Metastatic Liver Carcinoma in the Lung (tissue), 2 donors: ENCODE data around the genes PYCR2 and STUM.

DNA sequence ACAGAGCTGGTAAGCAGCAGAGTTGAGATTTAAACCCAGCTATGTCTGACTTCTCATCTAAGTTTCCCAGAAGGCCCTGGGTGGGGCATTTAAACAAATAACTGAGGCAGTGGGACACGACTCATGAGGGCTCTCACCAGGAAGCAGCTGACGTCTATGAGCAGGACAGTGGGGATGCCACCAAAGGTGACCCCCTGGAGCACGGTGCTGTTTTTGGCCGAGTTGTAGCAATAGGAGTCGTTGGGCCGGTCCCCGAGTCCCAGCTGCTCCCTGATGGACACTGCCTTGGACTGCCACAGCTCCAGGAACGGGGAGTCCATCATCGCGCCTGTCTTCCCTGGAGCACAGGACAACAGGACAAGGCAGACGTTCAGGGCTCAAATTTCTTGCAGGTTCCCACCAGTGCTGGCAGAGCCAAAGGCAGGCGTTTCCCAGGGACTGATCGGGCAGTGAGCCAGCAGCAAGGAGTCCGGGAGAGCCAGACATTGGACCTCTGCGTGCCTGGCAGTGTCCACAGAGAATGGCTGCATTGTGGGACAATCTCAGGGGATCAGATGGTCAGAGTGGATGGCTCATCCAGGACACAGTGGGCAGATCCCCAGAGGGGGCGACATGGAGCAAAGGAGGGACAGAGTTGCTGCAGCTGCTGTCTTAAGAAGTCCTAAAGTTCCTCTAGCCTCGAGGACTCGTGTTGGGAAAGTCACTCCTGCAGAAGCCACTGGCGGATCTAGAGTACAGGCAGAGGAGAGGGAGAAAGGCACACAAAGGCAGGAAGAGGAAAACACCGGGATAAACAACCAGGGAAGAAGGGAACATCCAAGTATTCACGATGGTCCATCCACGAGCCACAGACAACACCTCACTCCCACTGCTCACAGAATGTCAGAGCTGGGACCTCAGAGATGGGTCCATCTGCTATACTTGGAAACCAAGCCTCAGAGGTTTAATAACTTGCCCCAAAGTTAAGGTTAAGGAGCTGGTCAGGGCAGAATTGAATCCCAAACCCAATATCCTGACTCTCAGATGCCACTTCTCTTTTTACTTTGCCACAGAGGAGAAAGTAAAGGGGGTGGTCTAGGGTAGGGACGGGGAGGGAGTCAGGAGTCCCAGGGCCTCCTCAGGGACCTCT lies 4.6 kb downstream of the TMEM63A start:
- PRO-cap, 2 experiments = peak in 1 of 2 experiments; most common plus-strand start position 601 of the sequence (in 1)

GRCh38 chr1:225923350-225924572 lies at the start of gene PYCR2:
TSS of gene PYCR2 (minus strand) at chr1:225924250.
- PRO-cap, 2 experiments = peak in 2 of 2 experiments; most common plus-strand start chr1:225923608 (in 1); most common minus-strand start chr1:225924278 (in 2)

GRCh38 chr1:225951020-225951463 lies 10.0 kb upstream of the LEFTY2 start:
- PRO-cap, 2 experiments = no peak in any of the 2 experiments

- PRO-cap, 2 experiments = no peak in any of the 2 experiments
Measured at GRCh38 chr1:226154423-226155087, 32.0 kb downstream of the ACBD3 start.

DNA sequence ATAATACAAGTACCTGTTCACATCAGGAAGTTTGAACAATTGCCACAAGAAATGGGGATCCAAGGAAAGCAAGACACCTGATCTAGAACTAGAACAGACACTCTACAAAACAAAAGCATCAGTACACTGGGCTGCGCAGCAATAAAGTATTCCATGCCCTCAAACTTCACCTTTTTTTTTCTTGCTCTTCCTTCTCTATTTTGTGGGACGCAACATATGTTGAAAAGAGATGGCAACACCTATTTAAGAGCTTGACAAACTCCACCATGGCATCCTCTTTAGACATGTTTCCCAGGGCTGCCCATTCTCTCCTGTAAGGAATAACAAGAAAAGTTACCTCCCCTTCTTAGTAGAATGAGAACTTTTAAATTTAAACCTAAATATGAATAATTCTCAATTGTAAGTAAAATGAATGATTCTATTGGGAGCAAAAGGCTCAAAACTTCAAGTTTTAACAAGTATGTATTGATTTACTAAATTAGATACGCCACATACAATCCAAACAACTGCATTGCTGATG lies 21.9 kb downstream of the ACBD3 start:
- PRO-cap, 2 experiments = no peak in any of the 2 experiments

GRCh38 chr1:226185529-226185993 lies 980 bp downstream of the ACBD3 start:
- PRO-cap, 2 experiments = peak in 1 of 2 experiments; most common plus-strand start chr1:226185804 (in 1); most common minus-strand start chr1:226185735 (in 1)

DNA sequence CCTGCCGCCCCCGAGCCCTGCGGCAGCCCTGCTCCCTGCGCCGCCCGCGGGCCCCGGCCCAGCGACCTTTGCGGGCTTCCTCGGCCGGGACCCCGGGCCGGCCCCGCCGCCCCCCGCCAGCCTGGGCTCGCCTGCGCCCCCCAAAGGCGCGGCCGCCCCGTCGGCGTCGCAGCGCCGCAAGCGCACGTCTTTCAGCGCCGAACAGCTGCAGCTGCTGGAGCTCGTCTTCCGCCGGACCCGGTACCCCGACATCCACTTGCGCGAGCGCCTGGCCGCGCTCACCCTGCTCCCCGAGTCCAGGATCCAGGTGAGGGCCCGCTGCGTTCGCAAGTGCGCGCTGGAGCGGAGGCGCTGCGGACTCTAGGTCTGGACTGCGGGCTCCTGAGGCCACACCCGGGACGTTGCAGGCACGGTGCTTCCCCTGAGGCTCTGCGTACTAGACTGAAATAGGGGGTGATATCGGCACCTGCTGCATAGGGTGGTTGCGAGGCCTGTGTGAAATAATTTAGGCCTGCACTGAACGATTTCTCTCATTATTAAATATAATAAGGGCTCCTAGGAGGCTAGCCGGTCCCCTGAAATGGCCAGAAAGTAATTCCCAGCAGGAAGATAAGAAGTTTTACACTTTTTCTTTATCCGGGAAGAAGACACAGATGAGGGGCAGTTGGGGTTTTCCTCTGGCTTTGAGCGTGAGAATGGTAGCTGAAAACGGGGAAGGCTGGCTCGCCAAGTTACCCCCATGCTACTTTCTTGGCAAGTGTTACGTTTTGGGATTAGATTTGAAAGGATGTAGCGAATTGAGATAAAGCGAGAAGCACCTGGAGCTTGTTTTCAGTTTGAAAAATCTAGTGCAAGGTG lies 533 bp downstream of the MIXL1 start:
- PRO-cap, 2 experiments = no peak in any of the 2 experiments

- PRO-cap, 2 experiments = no peak in any of the 2 experiments
Measured at GRCh38 chr1:226369091-226369624, 38.7 kb downstream of the PARP1 start.

DNA sequence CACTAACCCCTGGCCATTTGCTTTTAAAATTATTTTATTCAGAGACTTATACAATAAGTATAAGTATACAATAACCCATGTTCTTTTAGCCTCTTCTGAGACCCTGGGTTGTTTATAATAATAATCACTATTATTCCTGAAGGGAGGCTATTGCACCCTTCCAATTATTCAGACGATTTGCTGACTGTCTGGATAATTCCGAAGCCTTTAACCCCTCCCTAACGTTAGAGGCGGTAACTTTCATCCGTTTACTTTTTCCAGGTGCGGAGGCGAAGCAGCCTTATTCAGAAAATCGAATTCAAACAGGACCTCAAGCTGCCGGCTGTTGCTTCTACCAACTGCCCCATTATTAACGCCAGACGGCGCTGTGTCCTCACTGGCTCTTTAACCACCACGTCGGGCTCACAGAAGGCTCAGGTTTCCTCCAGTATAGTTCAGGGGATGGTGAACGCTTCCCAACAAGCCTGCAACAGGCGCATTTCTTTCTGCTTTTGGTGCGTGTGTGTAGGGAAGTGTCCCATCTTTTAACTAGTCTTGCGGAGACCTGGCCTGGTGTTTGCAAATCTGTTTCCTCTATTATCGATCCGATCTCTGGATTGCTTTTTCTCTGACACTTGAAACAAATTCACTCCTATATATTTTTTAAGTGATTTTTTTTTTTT lies 923 bp upstream of the STUM start:
- PRO-cap, 2 experiments = no peak in any of the 2 experiments

DNA sequence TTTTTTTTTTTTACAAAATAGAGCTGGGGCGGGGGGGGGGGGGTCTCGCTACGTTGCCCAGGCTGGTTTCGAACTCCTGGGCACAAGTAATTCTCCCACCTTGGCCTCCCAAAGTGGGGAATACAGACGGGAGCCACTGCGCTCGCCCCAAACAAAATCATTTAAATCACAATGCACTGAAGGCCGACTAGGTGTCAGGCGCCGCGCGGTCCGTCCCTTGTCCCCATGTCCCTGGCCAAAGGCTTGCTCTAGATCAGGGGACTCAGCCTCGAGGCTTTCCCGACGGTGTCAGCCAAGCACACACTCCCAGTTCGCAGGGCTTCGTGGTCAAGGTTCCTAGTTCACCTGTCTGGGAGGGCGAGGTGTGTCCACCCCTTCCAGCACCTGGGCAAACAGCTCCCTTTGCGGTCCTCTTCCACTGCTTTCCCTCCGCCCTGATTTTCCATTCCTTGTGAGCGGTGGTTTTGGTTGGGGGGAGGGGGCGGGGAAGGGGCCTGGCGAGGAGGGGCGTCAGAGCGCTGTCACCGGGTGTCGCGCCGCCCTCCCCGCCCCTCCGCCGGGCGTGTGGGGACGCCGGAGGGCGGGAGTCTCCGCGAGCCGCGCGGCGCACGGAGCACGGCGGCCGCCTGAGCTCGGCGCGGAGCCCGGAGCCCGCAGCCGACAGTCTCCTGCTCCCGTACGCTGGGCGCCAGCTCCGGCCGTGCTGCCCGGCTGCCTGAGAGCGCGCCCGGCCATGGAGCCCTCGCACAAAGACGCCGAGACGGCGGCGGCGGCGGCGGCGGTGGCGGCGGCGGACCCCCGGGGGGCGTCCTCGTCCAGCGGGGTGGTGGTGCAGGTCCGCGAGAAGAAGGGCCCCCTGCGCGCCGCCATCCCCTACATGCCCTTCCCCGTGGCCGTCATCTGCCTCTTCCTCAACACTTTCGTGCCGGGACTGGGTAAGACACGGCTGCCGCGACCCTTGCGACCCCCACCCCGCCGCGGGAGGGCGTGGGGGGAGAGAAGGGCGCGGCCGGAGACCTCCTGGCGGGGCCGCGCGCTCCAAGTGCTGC lies at the start of gene STUM:
Gene STUM, plus strand, starts transcription at position 593 of the 1,049 bp plus-strand sequence.
- PRO-cap, 2 experiments = peak in 2 of 2 experiments; most common plus-strand start position 583 of the sequence (in 1); most common minus-strand start position 436 of the sequence (in 2)

DNA sequence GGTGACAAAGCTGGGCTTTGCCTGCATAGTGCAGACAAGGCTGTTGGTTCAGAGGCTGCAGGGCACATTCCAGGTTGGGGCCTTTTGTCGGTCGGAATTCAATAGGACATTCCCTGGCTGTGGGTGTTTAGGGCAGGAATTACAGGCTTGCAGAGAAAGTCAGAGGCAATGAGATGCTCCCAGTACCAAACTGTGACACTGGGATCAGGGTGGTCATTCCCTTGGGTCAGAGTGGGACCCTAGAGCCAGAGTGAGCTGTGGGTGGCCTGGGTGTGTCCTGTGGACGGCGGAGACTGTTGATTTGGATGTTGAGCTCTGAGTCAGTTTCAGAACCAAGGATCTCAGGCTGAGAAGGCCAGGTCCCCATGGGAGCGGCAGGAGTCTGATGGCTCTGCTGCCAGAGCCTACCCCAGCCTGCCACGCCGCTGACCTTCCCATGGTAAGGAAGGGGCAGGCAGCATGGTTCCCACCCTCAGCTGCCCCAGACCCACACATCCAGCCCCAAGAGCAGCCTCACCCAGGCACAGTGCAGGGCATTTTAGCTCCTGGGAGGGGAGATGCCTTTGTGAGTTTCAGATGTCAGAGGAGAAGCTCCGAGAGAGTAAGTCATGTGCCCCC lies 56.3 kb downstream of the STUM start:
- PRO-cap, 2 experiments = no peak in any of the 2 experiments

- PRO-cap, 2 experiments = no peak in any of the 2 experiments
Measured at GRCh38 chr1:226685123-226685885, 53.8 kb downstream of the ITPKB start.

DNA sequence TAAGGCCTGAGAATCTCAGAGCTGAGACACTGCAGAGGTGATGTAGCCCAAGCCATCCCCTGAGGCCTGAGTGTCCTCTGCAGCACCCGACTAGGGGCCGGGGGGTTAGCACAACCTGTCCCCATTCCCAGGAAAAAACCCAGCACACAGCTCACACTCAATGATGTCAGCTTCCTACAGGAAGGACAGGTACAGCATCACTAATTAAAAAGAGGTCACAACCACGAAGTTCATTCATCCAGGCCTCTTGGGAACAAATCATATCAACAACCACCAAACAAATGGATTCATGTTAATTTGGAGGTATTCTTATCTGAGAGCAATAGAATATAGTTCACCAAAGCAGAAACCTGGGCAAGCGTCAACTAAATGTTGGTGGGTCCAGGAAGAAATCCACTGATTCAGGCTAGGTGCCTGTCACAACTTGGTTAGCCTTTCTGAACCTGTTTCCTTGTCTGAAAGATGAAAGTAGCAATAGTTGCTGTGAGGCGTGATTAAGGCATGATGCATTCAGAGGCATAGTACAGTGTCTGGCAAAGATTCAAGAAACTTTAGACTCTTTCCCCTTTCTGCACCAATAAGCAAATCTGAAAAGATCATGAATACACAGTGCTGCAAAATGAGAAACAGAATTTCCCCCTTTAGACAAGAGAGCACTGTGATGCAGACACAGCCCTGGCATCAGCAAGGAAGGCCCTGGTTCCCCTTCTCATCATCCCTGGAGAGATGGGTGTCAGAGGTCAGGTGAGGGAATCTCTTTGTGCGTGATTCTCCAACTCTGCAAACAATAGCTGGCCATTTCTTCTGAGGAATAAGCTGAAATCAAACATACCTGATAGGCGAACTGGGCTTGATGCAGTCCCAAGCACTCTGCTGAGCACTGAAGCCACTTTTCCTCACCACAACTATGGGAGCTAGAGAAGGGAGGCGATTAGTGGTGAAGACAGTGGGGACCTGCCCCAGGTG lies 42.0 kb downstream of the ITPKB start:
- PRO-cap, 2 experiments = no peak in any of the 2 experiments

DNA sequence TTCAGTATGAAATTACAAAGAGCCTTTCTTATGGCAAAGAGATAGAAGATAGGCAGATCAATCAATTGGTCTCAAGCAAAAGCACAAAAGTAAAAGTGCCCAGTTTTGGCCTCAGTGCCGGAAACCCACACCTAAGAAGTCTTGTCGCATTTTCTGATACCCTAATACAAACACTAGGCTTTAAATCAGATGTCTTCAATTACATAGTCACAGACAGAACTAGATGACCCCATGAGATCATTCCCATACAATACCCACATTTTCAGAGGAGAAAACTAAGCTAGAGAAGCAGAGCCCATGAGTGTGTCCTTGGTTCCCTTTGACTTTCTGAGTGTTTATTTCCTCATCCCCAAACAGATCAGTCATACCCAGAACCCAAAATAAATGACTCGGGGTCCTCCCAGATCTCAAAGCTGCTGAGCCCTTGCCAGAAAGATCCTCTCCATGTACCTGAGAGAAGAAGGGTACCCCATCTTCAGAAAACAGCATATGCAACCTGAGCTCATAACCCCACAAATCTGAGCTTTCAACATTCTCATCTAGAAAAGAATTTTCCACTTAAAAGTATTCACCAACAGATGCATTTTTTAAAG lies 7.6 kb downstream of the ITPKB start:
- PRO-cap, 2 experiments = no peak in any of the 2 experiments

DNA sequence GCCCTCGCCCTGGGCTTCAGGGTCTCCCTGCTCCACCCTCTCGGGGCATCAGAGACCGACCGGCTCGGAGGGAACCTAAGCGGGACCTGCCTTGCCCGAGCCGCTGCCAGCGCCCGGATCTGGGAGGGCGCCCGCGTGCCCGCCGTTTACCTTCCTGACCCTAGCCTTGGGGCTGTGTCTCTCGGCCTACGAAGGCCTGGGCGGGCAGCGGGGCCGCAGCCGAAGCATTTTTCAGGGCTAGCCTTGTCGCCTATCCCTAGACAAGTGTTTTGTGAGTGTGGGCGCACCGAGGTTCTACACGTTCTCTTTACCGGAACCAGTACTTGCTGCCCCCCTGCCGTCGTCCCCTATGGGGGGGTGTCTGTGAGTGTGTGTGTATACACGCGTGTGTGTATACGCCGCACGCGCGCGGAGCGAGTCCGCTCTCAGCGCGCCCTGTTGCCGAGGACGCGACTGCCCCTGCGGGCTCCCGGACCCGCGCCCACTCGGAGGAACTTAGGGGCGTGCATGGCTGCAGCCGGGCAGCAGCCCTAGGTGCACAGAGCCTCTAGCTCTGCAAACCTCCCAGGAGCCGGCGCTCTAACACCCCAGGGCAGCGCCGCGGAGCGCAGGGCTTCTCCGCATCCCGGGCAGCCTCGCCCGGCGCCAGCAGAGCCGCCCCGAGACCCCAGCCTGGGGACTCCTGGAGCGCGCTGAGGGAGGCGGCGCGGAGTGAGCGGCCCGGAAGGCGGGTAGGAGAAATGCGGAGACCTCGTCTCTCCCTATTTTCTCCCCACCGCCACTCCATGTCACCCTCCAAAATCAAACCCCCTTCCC lies 775 bp downstream of the ITPKB start:
- PRO-cap, 2 experiments = peak in 2 of 2 experiments; most common plus-strand start position 51 of the sequence (in 1); most common minus-strand start position 121 of the sequence (in 2)

GRCh38 chr1:226814999-226815661 lies 55.3 kb upstream of the PSEN2 start:
- PRO-cap, 2 experiments = no peak in any of the 2 experiments

- PRO-cap, 2 experiments = no peak in any of the 2 experiments
Measured at GRCh38 chr1:226881539-226882110, 11.2 kb downstream of the PSEN2 start.

DNA sequence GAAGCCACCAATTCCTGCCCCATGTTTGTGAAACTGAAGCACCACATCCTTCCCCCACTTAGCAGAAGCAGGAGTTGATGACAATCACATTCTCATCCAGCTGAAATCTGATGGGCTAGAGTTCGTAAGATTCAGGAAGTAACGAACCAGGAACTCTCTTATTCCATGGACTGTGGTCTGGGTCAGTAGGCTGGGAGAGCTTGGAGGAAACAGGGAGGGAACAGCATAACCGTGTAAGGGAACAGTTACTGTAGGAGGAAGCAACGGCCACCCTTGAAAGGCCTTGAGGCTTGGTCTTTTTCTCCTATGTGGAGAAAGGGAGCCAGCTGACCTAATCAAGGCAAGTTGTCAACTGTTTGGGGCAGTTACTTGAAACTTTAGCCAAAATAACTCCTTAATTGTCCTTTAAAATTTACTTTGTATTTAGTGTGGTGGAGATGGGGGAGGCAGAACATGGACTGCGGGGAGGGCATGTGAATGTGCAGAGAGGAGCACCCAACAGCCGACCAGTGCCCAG lies 2.1 kb upstream of the COQ8A start:
- PRO-cap, 2 experiments = no peak in any of the 2 experiments

DNA sequence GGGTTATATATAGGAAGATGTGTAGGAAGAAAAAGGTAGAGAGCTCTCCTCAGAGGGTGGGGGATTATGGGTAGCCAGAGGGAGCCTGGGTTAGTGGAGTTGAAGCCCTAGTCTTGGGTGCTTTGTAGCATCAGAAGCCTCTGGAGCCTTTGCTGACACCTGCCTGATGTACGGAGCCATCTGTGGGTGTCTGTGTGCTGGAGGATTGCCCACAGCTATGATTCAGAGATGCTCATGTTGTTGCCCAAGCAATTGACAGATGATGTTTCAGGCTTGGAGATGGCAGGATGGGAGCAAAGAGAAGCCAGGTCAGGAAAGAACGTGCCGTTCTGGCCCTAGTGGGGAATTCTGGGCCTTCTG lies 27.5 kb downstream of the COQ8A start:
- PRO-cap, 2 experiments = no peak in any of the 2 experiments

GRCh38 chr1:226972788-226973734 lies 33.0 kb downstream of the COQ8A start:
- PRO-cap, 2 experiments = no peak in any of the 2 experiments